CD14-positive monocyte (primary cell): ENCODE measurements around a stretch of chr2.

DNA sequence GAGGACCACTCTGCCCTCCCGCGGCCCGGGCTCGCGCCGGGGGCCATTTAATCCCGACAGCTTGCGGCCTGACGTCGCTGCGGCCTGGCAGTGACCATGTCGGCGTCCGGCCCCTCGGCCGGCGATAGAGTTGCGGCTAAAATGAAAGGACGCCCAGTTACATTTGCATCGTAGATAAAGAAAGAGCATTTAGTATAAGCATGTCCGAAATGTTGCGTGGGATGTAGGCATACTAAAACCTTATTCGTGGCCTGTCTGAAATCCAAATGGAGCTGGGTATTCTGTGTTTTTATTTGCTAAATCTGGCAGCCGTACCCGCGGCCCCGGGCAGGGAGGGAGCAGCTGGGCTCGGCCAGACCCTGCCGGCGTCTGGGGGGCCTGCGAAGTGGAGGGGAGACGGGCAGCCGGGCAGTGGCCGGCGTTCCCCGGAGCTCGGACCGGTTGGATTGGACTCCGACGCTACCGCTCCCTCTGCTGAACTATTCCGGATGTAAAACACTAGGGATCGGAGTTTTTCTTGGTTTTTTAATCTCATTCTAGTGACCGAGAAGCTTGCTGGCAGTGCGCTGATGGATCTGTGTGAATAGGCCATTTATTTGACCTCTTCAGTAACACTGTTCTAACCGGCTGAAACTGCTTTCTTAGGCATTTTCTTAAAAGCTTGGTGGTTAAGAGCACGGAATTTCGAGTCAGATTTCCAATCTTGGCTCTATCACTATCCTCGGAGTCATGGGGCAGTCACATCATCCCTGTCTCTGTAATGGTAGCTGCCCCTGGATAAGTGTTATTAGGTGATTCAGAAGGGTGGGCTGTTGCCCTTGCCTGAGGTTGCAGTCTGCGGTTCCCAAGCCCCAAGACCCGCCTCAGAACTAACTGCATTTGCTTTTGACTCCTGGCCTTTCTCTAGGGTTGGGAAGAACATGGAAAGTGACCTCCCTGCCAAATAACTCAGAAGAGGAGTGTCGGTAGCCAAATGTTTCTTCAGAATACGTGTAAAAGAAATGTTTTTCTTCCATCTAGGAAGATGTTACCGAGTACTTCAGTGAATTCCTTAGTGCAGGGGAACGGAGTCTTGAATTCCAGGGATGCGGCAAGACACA lies 697 bp downstream of the UNC50 start:
- CAGE, long polyA plus RNA, result no peak

GRCh38 chr2:98761158-98761825 lies 30.4 kb upstream of the MGAT4A start:
- CAGE, long polyA plus RNA, result no peak

DNA sequence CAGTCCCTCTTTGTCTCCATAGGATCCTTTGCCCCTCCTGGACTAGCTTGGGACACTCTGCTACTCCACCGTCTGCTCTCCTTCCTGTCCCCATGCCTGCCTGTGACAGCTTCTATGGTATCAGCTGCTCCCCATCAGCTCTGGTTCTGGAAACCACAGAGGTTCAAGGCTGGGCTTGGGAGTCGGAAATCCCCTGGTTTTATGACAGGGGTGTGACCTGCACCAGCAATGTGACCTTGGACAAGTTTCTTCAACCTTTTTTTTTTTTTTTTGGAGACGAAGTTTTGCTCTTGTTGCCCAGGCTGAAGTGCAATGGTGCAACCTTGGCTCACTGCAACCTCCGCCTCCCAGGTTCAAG lies 35.3 kb upstream of the MGAT4A start:
- CAGE, long polyA plus RNA, result no peak

DNA sequence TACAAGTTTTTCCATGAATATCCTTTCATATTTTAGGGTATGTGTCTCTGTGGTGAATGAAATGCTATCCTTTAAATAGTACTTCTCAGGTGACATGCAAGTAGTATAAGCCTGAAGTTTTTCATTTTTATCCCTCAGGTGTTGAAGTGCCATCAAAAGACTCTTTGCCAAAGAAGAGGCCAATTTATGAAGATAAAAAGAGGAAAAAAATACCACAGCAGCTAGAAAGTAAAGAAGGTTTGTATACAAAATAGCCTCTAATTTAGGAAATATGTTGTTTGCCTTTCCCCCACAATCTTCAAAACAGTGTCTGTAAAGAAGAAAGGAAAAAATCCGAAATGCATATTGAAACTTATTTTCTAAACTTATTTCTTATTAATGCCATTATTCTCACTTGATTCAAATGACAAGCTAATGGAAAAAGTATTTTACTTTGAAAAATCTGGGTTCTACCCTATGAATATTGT lies 31.2 kb downstream of the EIF5B start:
- CAGE, long polyA plus RNA, result no peak

DNA sequence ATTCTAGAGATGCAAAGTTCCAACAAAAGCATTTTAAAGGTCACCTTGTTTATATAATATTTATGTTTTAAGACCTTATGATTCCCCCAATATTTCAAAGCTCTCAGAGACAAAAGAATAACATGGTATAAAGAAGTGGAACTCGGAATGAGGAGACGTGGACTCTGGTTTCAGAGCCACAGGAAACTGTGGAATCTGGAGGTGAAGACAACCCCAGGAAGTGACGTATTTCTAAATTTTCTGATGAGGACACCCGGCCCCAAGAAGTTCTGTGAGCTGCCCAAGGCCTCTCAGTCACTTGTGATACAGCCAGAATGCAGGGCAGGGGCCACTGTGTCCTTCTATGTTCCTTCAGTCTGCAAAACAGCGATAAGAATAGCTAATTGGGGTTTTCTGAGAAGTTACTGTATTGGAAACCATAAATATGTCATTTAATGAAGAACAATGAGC lies 281.7 kb upstream of the REV1 start:
- CAGE, long polyA plus RNA, result no peak

DNA sequence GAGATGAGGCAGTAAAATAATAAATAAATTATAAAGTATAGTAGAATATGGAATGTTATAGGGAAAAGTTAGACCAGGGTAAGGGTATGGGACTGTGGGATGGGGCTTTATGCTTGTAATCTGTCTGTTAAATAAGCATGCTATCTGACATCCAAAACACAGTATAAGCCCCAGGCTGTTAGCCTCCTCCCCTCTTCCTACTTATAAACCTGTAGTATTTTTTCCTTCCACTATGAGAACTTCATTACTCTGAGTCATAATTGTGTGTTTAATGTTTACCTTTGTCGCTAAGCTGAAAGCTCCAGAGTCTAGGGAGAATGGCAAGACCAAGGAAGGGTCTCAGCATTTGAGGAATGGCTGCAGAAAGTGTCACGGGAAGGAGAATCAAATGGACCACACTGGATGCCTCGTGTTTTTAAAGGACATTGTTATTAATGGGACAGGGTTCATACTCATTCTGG lies 292.4 kb downstream of the AFF3 start:
- CAGE, long polyA plus RNA, result no peak

GRCh38 chr2:99880151-99880601 lies 262.2 kb downstream of the AFF3 start:
- CAGE, long polyA plus RNA, result no peak

DNA sequence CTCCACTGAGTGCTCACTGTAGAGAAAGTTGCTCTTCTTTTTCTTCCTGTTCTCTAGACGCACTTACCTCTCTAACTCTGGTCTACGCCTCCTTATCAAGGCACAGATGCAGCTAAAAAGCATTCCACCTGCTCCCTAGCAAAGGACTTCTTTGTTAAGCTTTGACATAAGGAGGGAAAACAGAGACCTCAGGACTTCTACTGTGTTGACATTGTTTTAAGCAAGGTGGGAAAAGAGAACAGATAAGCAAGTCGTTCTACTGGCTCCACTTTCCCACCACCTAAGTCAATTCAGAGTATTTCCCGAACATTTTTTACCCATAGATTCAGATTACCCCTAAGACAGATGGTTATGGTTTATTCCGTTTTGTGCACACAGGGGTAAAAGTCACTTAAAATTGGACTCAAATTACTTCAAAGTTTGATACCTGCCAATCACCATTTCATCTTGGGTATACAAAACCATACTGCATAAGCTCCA lies 169.2 kb downstream of the AFF3 start:
- CAGE, long polyA plus RNA, result no peak

DNA sequence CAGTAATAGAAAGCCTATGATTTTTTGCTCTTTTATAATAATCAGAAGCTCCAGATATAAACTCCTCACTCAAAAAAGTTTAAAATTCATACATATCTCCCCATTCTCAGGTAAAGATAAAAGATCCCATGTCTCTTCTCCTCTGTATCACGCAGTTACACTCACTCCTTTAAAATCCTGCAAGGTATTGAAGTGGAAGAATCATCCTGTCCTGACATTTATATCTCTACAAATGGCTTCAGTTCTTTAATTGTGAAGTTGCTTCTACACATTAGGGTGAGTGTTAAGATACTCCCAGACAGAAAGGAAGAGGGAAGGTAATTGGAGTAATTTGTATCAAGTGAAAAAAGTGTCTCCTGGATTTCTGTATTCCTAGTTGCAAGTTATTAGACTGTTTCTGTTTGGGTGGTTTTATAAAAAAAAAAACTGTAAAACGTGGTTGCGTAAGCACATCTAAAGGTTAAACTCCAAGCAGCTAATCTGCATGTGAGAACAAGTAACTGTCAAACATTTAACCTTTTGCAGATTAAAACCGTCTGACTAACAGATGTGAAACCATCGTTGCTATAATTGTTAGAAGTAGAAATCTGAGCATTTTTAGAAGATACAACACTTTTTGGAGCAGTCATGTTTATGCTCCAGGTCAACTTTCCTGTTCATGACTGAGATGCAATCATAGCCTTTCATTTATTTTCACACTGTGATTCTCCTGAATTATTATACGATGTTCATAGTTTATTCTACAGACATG lies 72.4 kb downstream of the AFF3 start:
- CAGE, long polyA plus RNA, result no peak

DNA sequence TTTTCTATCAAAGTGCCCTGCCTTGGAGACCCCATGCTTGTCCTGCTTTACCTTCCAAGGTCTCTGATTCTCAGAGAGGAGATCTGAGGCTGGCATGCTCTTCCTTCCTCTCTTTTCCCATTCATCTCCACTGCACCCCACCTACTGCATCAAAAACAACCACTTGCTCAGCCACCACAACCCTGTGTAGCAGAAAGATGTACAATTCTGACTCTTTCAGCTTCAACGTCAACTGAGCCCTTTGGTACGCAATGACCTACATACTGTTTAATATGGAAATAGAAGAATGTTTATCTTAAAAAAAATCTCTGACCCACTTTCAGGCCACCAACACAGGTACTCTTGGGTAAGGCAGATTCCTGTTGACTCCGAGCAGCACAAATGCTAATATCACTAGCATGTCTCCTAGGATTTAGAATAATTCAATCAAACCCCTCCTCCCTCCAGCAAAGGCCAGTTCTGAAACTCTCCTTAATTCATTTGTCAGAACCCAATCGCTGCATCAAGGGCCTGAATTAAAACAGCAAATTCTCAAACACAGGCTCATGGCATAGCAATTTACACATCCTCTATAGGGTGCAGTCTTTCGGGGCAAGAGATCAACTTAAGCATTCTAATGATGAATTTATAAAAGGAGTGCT lies 76.2 kb upstream of the AFF3 start:
- CAGE, long polyA plus RNA, result no peak

- CAGE, long polyA plus RNA, result no peak
Measured at GRCh38 chr2:100409890-100410383, 7.5 kb downstream of the CHST10 start.

DNA sequence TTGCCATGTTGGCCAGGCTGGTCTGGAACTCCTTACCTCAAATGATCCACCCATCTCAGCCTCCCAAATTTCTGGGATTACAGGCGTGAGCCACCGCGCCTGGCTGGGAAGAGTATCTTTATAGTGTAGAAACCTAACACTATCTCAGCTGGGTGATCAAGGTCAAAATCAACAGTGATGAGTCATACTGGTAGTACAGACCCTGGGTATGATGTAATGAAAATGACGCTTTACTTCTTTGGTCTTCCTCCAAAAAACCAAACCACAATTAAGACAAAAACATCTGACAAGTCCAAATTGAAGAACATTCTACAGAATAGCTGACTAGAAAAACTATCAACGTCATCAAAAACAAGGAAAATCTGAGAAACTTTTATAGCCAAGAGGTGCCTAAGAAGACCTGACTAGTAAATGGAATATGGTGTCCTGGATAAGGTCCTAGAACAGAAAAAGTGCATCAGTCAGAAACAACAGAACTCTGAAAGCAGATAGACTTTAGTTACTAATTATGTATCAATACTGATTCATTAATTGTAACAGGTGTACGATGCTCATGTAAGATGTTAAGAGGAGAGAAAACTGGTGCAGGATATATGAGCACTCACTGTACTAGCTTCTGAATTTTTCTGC lies 25.4 kb downstream of the PDCL3 start:
- CAGE, long polyA plus RNA, result no peak

DNA sequence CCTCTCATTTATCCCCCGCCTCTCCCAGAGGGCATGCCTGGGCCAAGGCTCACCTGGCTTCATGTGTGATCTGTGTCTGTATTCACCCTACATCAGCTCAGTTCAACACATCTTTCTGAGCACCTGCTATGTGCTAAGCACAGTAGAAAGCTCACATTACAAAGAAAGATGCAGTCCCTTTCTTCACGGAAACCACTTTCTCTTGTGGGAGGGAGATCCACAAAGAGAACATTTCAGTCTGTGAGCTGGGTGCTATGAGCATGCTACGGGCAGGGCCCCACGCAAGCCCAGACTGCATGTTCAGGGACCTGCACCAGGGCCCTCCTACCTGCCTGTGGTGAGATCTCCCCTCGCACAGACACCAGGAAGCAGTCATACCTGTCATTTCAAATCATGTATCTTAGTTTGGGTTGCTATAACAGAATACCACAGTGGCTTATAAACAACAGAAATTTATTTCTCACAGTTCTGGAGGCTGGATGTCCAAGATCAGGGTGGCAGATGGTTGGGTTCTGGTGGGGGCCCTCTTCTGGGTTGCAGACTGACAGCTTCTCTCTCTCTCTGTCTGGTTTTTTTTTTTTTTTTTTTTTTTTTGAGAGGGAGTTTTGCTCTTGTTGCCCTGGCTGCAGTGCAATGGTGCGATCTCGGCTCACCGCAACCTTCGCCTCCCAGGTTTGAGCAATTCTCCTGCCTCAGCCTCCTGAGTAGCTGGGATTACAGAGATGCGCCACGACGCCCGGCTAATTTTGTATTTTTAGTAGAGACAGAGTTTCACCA lies 90.9 kb downstream of the PDCL3 start:
- CAGE, long polyA plus RNA, result no peak

- CAGE, long polyA plus RNA, result no peak
Measured at GRCh38 chr2:100879568-100880316, 59.8 kb downstream of the NPAS2 start.

DNA sequence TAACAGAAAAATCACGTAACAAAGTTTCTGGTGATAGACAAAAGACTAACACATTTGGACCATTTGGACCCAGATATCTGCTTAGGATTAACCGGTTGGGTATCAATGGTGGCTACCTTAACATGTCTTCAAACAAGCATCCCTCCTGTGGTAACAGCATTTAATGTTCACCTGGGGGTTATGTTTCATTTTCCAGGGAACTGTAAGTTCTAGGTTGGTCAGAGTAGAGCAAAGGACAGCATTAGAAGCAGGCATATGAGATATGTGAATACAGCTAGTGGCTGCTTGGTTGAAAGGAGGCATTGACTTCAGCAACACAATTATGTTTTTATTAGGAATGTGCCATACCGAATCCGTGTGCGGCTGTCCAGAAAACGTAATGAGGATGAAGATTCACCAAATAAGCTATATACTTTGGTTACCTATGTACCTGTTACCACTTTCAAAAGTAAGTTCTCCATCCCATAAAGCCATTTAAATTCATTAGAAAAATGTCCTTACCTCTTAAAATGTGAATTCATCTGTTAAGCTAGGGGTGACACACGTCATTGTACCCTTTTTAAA lies 3.6 kb downstream of the RPL31 start:
- CAGE, long polyA plus RNA, result no peak

DNA sequence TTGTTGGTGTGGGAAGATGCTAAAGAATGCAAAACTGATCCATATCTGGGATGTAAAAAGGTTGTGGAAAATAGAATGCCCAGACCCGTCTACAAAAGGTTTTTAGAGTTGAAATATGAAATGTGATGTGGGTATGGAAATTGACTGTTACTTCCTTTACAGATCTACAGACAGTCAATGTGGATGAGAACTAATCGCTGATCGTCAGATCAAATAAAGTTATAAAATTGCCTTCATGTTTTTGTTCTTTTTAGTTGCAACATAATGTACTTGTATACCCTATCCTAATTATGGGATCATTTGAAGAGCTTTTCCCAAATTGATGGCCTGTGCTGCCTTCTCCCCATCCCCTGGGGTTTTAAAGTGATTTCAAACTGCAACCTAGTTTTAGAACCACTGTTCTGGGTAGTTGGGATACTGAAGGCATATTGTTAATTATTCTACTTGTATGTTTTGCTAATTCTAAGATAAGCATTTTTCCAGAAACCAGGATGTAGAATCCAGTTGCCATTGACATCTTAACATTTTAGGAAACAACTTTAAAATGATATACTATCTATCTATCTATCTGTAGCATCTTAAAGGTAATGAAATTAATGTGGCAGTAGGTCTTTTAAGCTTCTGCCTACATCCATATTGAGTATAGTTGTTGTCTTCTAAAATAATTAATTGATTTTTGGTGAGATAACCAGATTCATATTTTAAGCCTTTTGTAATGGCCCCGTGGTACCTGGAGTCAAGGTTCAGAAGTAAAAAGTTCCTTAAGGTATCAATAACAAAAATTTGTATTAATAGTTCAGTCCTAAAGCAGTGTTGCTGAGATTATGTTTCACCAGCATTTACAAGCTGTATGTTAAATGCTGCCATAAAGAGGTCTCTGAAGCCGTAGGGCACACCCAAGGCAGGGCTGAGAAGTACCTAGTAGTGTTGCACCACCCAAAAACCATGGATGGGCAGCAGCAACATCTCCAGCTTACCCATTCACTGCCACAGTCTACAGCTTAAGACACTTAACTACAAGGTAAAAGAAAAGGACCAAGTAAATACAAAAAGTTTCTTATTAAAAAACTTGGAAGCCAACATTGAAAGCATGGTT lies 4.4 kb downstream of the RPL31 start:
- CAGE, long polyA plus RNA, result no peak

DNA sequence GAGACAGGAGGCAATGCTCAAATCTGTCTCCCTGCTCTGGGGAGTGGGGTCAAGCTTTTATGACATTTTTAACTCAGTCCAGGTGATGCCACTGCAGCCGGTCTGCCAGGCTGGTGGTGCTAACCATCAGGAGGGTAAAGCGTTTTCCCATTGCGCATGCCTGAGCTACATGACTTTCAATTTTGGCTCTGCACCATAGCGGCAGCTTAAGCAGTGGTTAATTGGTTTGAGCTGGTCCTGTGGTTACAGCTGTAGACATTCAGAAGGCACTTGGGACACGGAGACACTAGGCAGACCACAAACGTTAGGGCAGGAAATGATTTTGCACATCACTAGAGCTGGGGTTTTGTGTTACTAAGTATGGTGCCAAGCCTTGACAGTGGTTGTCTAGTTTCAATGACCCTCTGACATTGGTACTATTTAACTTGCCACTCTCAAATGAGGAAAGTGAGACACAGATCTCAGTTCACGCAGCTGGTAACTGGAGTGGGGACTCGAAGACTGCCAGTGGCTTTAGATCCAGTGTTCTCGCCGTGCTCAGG lies 28.9 kb upstream of the CNOT11 start:
- CAGE, long polyA plus RNA, result no peak

DNA sequence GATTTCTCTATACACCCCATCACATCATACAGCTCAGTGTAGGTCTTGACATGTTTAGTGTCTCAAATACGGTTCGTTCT lies 855 bp downstream of the CNOT11 start:
- CAGE, long polyA plus RNA, result no peak

DNA sequence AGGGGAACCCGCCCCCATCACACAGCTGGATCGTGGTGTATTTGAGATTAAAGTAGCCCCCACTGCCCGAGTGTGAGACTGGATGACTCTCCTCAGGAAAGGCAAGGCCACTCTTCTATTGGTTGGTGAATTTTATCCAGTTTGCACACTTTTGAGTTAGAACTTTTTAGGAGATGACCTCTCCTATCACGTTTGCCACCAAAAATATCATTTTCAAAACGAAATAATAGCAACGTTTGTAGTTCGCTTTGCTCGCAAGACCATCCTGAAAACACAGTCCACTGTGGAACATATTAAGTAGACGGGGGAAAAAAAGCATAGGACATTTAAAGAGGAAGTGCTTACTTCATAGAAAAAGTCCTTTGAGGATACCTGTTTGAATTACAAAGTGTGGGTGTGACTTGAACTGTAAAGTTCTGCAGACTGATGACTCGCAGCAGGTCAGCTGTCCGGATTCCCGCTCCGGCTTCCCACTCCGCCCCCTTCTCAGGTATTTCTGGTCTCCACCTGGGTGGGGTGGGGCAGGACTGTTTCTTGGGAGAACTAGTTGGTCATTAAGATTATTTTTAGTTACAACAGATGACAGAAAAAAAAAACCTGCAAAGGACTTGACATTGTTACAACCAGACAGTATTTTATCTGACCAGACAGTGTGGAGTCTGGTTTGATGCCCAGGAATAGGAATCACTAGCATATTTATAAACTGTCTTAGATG lies 13.2 kb downstream of the CNOT11 start:
- CAGE, long polyA plus RNA, result no peak

- CAGE, long polyA plus RNA, result no peak
Measured at GRCh38 chr2:101308913-101309396, 454 bp upstream of the RNF149 start.